Thyroid gland (tissue), 7 donors: ENCODE data around the genes NFAT5, NQO1, NOB1 and CLEC18A.

DNA sequence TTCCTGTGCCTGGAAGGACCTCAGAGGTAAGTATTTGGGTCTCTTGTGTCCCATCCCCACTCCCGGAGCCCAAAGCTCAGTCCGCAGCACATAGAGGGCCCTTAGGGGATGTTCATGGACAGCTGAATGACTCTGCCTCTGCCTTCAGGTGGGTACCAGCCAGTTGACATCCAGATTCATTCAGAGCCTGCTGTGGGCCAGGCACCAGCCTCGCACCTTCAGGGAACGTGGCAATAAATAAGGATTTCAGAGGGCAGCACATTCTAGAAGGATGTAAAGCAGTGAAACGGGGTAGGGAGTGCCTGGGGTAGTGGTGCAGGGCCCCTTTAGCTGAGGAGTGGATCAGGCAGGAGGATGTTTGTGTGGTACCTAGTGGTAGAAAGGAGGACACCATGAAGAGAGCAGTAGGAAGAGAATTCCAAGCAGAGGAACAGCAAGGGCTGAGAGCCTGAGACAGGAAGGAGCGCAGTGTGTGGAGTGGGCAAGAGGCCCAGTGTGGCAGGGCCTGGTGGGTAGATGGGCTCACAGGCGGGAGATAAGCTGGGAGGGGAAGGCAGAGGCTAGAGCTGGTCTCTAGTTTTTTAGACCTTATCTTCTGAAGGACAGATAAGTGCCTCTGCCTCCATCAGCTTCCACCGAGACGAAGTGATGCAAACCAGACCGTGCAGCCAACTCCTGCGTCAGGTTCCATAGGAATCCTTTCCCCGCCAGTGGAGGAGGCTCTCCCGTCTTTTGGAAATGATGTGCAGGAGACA lies 33.4 kb downstream of the CDH1 start:
- PRO-cap, 2 experiments = no peak in any of the 2 experiments
- RAMPAGE, long total RNA, 5 experiments = no peak in any of the 5 experiments

DNA sequence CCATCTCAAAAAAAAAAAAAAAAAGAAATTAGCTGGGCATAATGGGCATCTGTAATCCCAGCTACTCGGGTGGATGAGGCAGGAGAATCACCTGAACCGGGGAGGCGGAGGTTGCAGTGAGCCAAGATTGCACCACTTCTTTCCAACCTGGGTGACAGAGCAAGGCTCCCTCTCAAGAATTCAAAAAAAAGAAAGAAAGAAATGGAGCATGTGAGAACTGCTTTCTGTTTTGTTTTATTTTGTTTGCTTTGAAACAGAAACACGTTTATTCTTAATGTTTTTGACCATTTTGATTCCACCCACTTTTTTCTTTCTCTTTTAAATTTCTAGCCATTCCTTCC lies 47.9 kb downstream of the TANGO6 start:
- PRO-cap, 2 experiments = no peak in any of the 2 experiments
- RAMPAGE, long total RNA, 5 experiments = no peak in any of the 5 experiments

DNA sequence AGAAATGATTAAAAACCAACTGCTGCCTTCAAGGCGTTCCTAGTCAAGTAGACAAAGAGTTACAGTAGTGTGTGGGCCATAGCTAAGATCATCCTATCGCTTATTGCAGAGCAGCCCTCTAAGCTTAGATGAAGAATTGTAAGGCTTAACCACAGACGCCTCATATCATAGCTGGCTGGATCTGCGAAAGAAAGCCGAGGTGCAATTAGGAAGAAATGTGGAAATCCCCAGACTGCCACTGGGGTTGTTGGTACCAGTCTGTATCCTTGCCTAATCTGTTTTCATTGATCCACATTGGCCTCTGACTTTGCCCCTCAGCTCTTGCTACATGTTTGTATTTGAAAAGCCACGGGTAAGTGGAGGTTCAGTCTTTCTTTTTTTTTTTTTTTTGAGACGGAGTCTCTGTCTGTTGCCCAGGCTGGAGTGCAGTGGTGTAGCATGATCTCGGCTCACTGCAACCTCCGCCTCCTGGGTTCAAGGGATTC lies 48.8 kb downstream of the TANGO6 start:
- PRO-cap, 2 experiments = no peak in any of the 2 experiments
- RAMPAGE, long total RNA, 5 experiments = no peak in any of the 5 experiments

- PRO-cap, 2 experiments = peak in 1 of 2 experiments; most common minus-strand start chr16:69087328 (in 1)
- RAMPAGE, long total RNA, 5 experiments = no peak in any of the 5 experiments
These were observed 18.2 kb upstream of the HAS3 start for GRCh38 chr16:69087208-69087623.

- PRO-cap, 2 experiments = peak in 1 of 2 experiments; most common plus-strand start chr16:69186755 (in 1); most common minus-strand start chr16:69186585 (in 1)
- RAMPAGE, long total RNA, 5 experiments = no peak in any of the 5 experiments
These were observed 439 bp upstream of the SNTB2 start for GRCh38 chr16:69186508-69186941.

- PRO-cap, 2 experiments = peak in 2 of 2 experiments; most common plus-strand start chr16:69188019 (in 2); most common minus-strand start chr16:69187965 (in 1)
- RAMPAGE, long total RNA, 5 experiments = start-site peak on the plus strand in 1 of 5 experiments, at chr16:69187583-69187650 at its widest, 21 reads per replicate
These were observed 590 bp downstream of the SNTB2 start for GRCh38 chr16:69187264-69188244.

DNA sequence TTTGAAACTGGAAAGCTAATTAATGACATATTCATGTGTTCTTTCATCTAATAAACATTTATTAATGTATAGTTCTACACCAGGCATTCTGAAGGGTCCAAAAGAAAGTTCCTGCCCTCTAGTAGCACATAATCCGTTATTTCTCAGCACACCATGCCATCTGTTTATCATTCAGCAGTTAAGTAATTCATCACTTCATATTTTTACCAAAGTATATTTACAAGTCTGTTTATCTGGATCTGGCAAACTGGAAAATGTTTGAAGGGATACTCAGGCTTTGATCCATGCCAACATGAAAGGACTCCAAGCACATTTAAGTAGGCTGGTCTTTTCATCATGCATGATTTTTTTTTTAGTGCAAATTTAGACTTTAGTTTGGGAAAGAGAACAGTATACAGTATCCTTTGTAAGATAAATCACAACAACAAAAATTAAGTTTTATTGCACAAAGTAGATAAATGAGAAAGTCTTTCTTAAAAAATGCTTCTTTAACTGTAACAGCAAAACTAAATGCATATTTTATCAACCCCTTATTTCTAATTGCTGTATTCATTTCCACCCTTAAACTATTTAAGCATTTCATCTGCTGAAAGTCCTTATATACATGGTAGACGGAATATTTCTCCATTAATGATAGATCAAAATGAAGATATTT lies 4.0 kb upstream of the VPS4A start:
- PRO-cap, 2 experiments = no peak in any of the 2 experiments
- RAMPAGE, long total RNA, 5 experiments = no peak in any of the 5 experiments

- PRO-cap, 2 experiments = peak in 1 of 2 experiments; most common plus-strand start chr16:69385231 (in 1)
- RAMPAGE, long total RNA, 5 experiments = no peak in any of the 5 experiments
These were observed 921 bp downstream of the TERF2 start for GRCh38 chr16:69384867-69385305.

DNA sequence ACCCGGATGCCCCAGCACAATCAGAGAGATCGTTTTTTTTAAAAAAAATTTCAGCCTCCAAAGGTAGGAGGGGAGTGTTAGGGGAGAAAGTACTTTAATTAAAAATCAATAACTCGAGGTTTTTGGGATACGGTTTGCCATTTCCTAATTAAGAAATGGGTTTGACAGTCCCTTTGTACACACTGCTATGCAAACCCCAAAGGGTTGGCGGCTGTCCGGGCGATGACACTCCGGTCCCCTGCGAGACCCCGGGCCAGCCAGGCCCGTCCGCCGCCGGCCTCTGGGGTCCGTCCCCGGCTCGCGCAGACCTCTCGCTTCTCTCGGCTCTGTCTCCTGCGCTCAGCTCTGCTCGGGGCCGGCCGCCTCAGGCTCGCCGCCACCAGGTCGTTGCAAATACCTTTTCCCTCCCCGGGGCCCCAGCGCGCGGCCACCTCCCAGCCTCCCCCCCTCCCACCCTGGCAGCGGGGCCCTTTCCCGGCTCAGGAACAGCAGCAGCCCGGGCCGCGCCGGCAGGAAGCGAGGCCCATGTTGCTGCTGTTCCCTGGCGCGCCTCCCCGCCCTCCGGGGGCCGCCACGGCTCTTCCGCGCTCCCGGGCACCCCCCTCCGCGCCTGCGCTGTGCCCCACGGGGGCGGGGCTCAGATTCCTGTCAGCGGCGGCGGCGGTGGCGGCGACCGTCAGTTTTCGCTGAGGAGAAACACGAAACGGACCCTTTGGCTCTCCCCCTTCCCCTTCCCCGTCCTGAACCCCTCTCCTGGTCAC lies at the start of gene NFAT5:
NFAT5 (plus strand) TSS at position 640 of the 761 bp plus-strand sequence.
- PRO-cap, 2 experiments = peak in 2 of 2 experiments; most common plus-strand start position 648 of the sequence (in 2); most common minus-strand start position 389 of the sequence (in 1)
- RAMPAGE, long total RNA, 5 experiments = start-site peak on the minus strand in 1 of 5 experiments, centred at position 366 of the sequence, 10 reads per replicate

- PRO-cap, 2 experiments = no peak in any of the 2 experiments
- RAMPAGE, long total RNA, 5 experiments = no peak in any of the 5 experiments
These were observed 3.5 kb downstream of the NFAT5 start for GRCh38 chr16:69569247-69569716.

GRCh38 chr16:69629139-69629759 lies 63.5 kb downstream of the NFAT5 start:
- PRO-cap, 2 experiments = no peak in any of the 2 experiments
- RAMPAGE, long total RNA, 5 experiments = no peak in any of the 5 experiments

GRCh38 chr16:69692435-69693118 lies 33.8 kb downstream of the NQO1 start:
- PRO-cap, 2 experiments = no peak in any of the 2 experiments
- RAMPAGE, long total RNA, 5 experiments = no peak in any of the 5 experiments

DNA sequence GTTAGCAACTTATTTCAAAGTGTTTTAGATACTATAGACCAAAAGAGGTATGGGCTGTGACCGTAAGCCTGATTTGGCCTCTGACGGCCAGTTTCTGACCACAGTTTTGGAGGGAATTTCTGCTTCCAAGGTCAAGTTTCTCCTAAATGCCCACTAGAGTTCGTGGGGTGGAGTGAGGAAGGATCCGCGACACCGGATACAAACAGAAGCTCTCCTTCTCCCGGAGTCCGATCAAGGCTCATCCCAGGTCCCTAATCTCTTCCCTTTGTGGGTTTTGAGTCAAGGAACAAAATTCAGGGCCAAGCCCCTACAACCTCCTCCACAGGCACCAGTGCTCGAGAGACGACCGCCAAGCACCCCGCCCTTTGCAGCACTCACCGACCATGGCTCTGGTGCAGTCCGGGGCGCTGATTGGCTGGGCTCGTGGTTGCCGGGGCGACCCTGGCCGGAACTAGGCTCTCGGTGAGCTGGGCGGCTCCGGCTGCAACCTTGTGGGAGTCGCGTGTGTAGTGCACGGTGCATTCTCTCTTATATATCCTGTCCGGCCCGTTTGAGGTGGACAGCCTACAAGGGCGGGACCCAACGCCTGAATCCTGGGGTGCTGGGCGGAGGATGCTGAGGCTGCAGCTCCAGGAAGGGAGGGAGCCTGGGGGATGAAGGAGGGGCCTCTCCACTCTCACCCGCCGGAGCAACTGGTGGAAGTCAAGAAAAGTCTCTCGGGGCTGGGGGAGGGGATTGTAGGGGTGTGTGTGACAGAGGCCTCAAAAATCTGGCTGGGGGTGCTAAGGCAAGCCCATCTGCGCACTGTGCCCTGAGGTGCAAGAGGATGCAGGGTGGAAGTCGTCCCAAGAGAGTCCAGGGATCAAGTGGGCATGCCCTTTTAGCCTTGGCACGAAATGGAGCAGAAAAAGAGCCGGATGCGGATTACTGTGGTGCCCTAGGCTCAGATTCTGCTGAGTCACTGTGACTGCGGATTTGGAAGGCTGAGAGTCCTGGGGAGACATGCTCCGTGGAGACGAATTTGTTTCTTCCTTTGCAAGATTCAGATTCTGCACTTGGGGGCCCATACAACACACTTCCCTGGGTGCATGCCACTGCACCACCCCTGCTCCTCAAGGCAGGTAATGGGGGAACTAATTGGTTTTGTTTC lies at the start of gene NQO1:
NQO1 (minus strand) TSS at position 506 of the 1,150 bp plus-strand sequence.
- PRO-cap, 2 experiments = peak in 2 of 2 experiments; most common plus-strand start position 494 of the sequence (in 2); most common minus-strand start position 506 of the sequence (in 2)
- RAMPAGE, long total RNA, 5 experiments = start-site peak on the plus strand in 2 of 5 experiments, centred at positions 611 to 982 of the sequence, 5 to 10 reads per replicate; start-site peak on the minus strand in 5 of 5 experiments, centred at positions 410 to 506 of the sequence, 22 to 7,078 reads per replicate

- PRO-cap, 2 experiments = peak in 2 of 2 experiments; most common plus-strand start chr16:69755089 (in 1); most common minus-strand start chr16:69754684 (in 2)
- RAMPAGE, long total RNA, 5 experiments = start-site peak on the minus strand in 5 of 5 experiments, at chr16:69754913-69754944 at its widest, 49 to 1,262 reads per replicate
These were observed at the start of gene NOB1 for GRCh38 chr16:69754386-69755342. TSS of gene NOB1 (minus strand) at chr16:69754926.

GRCh38 chr16:69764174-69764502 lies 2.0 kb downstream of the WWP2 start:
- PRO-cap, 2 experiments = no peak in any of the 2 experiments
- RAMPAGE, long total RNA, 5 experiments = no peak in any of the 5 experiments

DNA sequence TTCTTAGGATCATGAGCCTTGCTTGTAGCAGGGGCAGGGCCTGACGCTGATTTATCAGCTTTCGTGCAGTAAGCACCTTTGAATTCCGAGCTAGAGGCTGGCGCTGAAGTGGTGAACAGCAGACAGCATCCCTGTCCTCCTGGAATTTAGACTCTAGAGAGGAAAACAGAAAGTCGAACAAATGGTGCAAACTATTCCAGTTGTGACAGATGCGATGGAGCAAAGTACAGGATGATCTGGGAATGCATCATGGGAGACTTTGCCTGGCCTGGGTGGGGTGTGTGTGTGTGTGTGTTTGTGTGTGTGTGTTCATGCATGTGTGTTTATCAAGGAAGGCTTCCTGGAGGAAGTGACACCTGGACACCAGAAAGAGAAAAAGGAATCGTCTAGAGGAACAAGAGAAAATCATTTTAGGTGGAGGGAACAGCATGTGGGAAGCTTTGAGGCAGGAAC lies 60.1 kb downstream of the WWP2 start:
- PRO-cap, 2 experiments = no peak in any of the 2 experiments
- RAMPAGE, long total RNA, 5 experiments = no peak in any of the 5 experiments

DNA sequence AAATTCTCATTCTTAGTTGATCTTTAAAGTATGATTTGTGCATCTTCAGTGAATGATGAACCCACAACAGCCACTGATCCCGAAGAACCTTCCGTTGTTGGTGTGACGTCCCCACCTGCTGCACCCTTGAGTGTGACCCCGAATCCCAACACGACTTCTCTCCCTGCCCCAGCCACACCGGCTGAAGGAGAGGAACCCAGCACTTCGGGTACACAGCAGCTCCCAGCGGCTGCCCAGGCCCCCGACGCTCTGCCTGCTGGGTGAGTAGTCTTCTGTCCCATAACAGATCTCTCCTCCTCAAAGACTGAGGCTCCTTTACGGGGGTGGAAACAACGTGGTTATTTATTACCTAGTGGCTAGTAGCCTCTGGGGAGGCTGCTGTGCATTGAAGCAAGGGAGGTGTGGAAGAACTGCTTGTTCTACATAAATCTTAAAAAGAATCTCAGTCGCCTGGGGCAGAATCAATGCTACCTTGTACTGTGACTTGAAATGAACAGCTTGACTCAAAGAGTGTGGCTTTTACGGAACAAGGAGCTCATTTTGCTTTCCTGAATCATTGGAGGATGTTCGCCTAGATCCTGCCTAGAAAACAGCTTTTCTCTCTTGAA lies 63.0 kb upstream of the CLEC18A start:
- PRO-cap, 2 experiments = no peak in any of the 2 experiments
- RAMPAGE, long total RNA, 5 experiments = no peak in any of the 5 experiments

DNA sequence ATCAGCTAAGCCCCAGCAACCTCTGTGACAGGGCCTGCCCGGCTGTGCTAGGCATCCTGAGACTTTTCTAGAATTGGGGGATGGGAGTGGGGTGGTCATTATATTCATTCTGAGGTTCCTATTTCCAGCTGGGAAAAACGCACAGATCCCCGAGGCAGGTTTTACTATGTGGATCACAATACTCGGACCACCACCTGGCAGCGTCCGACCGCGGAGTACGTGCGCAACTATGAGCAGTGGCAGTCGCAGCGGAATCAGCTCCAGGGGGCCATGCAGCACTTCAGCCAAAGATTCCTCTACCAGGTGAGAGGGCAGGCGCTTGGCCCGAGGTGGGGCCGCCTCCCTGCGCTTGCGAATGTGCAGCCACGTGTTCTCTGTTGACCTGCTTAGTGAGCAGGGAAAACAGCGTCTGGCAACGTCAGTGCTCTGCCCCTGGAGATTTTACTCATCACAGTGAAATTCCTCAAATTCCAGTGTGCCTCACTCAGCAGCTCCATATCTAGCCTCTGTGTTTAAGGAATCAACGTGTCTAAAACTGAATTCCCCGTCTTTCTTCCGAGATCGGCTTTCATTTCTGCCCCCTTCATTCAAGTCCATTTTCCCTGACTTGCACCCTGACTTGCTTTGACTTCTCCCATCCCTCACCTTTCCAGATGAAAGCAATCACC lies 33.4 kb upstream of the CLEC18A start:
- PRO-cap, 2 experiments = peak in 2 of 2 experiments; most common plus-strand start position 466 of the sequence (in 1); most common minus-strand start position 231 of the sequence (in 1)
- RAMPAGE, long total RNA, 5 experiments = no peak in any of the 5 experiments

GRCh38 chr16:69951136-69951526 lies at the start of gene CLEC18A:
TSS of gene CLEC18A (plus strand) at chr16:69951334.
- PRO-cap, 2 experiments = no peak in any of the 2 experiments
- RAMPAGE, long total RNA, 5 experiments = no peak in any of the 5 experiments

GRCh38 chr16:69977254-69977531 lies 26.1 kb downstream of the CLEC18A start:
- PRO-cap, 2 experiments = no peak in any of the 2 experiments
- RAMPAGE, long total RNA, 5 experiments = no peak in any of the 5 experiments